Neuron (in vitro differentiated cells): ENCODE measurements around the gene TMEM244.

DNA sequence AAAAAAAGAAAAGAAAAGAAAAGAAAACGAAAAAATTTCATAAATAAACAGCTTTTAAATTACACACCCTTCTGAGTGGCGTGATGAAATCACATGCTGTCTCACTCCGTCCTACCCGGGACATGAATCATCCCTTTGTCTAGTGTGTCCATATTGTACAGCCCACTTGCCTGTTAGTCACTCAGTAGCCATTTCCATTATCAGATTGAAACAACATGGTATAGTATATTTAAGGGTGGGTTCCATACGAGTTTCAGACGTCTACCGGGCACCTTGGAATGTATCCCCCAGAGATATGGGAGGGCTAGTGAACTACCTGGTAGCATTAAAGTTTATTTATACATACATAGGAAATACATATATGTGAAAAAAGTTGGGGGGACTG is 11.5 kb downstream of the PTPRK start:
- PRO-cap: no peak

DNA sequence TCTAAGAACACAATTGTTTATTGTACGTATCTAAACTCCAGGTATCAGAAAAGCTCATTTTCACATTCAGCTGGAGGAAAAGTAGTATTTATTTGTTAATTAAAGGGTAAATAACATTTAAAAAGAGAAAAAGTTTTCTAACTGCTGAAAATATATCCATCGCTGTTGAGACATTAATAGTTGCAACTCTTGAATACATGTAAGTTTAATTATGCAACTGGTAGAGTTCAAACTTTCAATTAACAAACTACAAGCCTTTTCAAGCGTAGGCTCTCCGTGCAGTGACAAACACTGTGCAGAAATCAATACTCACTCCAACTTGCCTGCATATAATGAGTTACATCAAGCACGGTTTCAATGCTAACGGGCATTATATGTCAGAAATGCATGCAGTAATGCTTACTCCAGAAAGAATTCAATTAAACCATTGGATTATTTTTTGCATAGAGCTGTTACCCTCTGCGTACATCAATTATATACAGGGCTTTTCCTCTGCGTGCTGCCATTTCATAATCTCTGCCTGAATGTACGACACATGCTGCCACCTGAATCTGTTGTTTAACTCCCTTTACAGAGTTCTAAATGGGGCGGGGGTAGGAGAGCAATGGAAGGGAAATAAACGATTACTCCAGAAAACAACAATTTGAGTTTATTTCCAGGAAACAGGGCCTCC is 2.0 kb downstream of the PTPRK start:
- PRO-cap: unidirectional peak, plus-strand start at position 506 of the sequence

DNA sequence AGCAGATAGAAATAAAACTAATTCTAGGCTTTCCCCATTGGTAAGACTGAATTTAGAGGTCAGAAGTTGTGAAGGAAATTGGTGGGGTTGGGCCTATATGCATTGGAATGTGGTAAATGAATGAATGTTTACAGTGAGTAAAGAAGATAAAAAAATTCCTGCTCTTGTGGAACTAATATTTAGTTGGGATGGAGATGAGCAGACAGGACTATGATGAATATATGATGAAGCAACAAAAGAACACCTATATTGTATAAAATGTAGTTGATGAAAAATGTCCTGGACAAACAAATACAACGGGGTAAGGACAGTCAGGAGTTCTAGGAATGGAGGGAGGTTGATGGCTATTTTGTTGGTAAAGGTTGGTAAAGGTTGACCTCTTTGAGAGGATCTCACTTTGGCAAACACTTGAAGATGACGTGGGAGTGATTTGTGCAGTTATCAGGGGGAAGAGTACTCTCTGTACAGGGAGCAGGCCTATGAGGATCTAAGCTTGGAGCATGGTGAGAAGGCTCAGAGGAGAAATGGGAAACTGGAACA is 5.3 kb downstream of the LAMA2 start:
- PRO-cap: no peak

- PRO-cap: no peak
These were observed 28.0 kb downstream of the LAMA2 start for GRCh38 chr6:128910764-128911508.

DNA sequence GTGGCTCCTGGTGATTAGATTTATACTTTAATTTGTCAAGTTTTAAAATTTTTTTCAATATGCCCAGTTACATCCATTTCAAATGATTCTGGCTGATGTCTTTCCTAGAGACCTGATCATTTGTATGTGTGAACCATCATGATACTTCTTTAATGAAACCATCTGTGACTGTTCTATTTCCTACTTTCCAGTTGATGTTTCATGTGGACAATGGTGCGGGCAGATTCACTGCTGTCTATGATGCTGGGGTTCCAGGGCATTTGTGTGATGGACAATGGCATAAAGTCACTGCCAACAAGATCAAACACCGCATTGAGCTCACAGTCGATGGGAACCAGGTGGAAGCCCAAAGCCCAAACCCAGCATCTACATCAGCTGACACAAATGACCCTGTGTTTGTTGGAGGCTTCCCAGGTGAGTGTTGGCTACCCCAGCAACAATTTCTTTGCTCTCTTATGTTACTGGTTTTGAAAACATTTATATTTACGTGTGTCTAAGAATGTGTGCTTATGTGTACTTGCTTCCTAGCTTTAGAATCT is 195.7 kb downstream of the ARHGAP18 start:
- PRO-cap: no peak

DNA sequence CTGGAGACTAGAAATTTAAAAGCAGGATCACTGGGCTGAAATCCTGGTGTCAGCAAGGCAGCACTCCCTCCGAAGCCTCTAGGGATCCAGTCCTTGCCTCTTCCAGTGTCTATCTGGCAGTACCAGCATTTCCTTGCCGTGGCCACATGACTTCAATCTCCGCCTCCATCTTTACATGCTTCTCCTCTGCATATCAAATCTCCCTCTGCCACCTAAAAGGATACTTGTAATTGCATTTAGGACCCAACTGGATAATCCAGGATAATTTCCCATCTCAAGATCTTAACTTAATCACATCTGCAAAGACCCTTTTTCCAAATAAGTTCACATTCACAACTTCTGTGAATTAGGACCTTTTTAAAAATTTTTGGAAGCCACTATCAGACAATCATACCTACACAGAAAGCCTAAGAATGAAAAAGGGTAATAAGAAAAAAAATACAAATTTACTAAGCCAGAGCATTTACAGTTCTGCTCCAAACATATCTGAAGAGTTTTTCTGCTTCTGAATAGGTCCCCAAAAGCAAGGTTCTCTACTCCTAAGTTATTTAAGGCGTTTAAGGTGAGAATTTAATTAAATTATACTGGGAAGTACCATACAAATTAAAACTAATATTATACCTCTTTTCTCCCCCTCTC is 30.0 kb downstream of the ARHGAP18 start:
- PRO-cap: no peak

DNA sequence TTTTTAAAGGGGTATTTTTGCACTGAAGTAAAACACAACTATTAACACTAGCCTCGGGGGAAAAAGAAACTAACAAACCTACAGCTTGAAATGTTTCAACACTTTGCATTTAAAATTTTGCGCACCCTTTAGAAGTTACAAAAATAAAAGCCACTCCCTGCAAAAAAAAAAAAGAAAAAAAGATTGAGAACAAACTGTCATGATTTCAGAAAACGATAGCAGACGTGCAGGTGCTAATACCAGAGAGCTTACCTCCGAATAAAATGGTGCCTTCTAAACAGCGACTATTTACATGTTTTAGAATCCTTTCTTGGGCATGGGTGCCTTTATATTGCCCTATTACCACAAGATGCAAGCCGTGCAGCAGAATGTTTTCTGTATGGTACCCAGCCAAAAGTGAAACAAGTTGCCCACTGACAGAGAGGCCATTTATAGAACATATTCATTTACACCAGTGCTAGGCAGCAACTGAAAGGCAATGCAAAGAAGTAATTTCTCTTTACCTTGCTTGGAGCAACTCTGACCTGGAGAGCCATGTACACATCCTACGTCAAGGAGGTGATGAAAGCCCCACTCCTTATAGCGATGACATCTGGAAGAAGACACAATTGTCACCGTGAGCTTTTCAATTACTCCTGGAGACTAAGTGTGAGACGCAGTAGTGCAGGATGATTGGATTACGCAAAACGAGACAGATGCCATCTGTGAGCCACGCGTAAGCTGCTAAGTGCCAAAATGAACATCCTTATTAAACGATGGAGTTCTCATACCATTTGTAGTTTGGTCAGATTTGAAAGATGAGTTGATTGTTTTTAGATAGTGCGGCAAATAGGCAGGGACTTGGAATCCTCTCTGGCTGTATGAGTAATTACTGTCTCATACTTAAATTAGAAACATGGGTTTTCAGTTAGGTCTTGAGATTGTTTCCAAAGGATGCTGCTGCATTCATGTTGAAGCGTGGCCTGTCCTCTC is at the start of gene TMEM244:
TSS of gene TMEM244 (minus strand) at position 663 of the 972 bp plus-strand sequence.
- PRO-cap: no peak

GRCh38 chr6:130132058-130132340 is 90.8 kb downstream of the SAMD3 start:
- PRO-cap: no peak

- PRO-cap: bidirectional peak, plus-strand start at chr6:130365531, minus-strand start at chr6:130365437
These were observed 617 bp upstream of the TMEM200A start for GRCh38 chr6:130365148-130365652.

- PRO-cap: bidirectional peak, plus-strand start at chr6:130366795, minus-strand start at chr6:130366826
These were observed 787 bp downstream of the TMEM200A start for GRCh38 chr6:130366545-130367062.

DNA sequence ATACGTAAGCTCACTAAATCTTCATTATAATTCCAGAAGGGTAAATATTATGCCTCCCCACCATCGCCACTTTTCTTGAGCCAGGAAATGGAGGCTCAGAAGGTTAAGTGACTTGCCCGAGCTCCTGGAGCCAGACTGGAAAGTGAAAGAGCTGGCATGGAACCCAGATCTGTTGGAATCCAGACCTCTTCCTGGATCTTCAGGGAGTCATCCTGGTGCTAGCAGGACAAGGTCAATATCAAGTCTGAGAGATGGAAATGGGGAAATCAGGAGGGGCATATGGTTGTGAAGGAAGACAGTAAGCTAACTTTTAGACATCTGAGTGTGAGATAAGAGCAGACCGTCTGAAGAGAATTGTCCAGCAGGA is 6.1 kb downstream of the TMEM200A start:
- PRO-cap: no peak

- PRO-cap: no peak
These were observed 55.2 kb downstream of the SMLR1 start for GRCh38 chr6:130882320-130882863.

DNA sequence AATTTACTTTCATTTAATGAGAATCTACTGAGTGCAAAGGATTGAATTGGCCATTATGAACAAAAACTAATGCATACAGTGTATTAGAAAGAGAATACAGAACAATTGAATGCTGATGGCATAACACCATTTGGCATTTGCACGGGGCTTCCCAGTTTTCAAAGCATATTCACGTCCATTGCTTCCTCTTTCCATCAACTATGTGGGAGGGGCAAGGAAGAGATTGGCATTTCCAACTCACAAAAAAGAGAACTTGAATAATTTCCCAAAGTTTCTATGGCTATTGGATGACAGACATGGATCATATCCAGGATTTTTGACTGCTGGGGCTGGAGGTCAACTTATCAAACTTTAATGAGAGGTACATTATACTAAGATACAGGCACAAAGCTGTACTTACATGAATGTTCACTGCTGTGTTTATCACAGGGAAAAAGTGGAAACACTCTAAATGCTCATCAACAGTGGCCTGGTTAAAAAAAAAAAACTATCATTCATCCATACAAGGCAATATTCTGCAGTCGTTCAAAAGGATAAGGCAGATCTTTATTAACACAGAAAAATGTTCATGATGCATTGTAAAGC is 23.1 kb upstream of the ARG1 start:
- PRO-cap: no peak

GRCh38 chr6:131733343-131733794 is 22.6 kb upstream of the CTAGE9 start:
- PRO-cap: no peak

GRCh38 chr6:132333469-132334026 is 67.7 kb downstream of the MOXD1 start:
- PRO-cap: no peak

GRCh38 chr6:132490022-132490917 is 22.6 kb downstream of the STX7 start:
- PRO-cap: no peak

DNA sequence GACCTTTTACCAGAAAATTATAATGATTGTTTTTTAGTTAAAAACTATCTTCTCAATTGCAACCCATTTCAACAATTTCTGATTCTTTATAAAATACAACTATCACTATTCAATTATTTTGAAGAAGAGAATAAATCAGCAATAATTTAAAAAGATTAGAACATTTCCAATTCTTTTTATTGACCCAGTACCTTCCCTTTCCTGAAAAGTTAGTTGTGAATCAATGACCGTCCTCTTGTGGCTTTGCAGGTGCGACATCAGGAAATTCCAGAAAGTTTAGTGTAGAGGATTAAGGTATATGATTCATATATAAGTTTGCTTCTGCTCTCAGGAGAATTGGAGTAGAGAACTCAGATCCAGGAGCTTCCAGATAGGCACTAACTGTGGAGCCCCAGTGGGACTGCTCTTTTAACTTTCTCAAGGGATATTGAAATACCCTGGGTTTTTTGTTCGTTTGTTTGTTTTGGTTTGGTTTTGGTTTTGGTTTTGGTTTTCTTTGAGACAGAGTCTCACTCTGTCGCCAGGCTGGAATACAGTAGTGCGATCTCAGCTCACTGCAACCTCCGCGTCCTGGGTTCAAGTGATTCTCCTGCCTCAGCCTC is 9.6 kb downstream of the TAAR2 start:
- PRO-cap: no peak

GRCh38 chr6:132734279-132735265 is 20.7 kb upstream of the VNN1 start:
- PRO-cap: no peak

DNA sequence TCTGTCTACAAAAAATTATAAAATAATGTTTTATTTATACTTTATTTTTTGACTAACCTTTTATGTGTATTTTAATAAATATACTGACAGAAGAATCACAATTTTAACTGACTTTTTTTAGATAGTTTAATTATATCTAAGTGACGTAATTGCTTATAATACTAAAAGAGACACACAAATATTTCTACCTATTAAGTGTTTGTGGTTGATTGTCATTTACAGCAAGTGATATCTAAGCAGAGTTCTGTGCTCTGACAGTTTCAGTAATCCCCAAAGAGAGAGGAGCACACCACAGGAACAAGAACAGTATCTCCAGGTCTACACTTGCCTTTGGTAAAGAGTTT is 183.1 kb upstream of the EYA4 start:
- PRO-cap: no peak

DNA sequence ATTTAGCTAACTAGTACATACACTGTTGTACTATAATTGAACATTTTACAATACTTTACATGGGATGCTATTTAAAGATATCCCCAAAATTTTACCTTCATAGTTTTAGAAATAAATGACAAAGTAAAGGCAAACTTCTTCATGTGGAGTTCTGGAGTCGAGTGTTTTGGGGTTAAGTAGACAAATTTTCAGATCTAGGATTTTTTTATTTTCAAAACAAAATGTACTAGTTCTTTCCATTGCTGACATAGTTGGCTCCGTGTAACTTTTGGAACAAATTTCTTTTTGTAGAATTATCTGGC is 131.7 kb upstream of the TCF21 start:
- PRO-cap: no peak